ENCODE measurements around a stretch of chr16.

- RRBS, 2 experiments, result 61 to 74% methylated on average over 10 to 11 of the region's 37 CpGs
Measured at GRCh38 chr16:87830835-87831654, 38.3 kb downstream of the SLC7A5 start.

DNA sequence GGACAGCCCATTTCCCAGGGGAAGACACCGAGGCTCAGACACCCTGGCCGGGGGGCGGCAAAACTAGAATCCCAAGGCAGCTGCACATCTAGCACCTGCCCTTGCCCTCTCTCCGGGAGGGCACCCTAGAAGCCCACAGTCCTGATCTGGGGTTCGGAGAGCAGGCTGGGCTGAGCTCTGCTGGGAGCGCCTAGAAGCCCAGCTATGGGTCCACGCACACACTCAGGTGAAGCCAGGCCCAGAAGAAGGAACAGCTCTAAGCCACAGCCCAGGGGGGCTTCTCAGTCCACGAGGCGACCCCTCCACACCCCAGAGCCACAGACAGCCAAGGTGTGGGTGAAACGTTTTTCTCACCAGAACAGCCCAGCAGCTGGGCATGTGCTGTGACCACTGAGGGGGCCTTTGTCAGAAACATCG is 22.4 kb downstream of the SLC7A5 start:
- RRBS, 2 experiments, result 95% methylated on average over 4 of the region's 11 CpGs

DNA sequence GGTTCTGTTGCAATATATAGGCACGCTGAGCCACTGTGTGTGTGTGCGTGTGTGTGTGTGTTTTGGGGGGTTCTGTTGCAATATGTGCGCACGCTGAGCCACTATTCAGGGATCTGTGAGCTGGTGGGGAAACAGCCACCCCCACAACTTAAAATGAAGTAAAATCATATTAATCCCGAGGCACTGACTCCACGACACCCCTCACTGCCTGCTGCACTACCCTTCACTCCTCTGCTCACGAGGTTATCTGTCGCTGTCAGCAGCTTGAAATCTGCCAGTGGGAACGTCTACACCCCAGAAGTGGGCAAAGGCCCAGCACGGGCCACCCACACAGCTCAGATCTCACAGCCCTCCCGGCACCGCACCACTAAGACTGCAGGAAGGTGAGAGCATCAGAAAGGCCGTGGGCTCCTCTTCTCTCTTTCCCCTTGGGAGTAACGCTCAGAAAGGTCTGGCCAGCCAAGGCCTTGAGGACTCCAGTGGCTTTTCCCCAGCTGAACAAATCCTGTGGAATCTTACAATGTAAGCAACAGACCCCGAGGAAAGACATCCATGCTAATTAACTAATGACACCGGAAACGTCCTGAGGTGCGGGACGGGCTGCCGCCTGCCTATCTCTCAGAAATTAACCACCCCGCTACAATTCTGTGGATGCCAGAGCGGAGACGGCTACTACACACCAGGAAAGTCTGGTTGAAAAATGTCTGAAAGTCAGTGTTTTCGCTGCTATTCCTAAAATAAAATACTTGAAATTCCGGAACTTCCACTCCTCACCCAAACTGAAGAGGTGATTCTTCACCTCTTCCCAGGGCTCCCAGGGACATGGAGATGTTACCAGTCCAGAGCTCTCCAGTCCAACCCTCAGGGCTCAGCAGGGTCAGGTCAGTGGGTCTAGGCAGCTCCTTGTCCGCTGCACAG is 16.4 kb downstream of the SLC7A5 start:
- RRBS, 2 experiments, result no CpG with 5 or more reads among the region's 26 CpGs

- RRBS, 2 experiments, result no CpG with 5 or more reads among the region's 4 CpGs
Measured at GRCh38 chr16:87872529-87872876, 3.2 kb upstream of the SLC7A5 start.

DNA sequence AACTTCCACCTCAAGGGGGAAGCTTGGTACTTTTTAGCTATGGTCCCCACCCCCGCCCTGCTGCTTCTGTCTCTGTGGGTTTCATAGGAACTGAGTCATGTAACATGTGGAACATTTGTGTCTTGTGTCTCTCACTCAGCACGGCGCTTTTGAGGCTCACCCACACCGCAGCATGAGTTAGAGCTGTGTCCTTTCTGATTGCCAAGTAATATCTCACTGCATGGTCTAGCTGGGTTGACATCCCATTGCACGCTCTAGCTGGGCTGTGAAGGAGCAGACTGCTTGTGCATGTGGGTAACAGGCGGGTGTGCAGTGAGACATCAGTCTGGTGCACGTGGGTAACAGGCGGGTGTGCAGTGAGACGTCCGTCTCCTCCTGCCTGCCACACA is 26.3 kb upstream of the SLC7A5 start:
- RRBS, 2 experiments, result no CpG with 5 or more reads among the region's 10 CpGs

DNA sequence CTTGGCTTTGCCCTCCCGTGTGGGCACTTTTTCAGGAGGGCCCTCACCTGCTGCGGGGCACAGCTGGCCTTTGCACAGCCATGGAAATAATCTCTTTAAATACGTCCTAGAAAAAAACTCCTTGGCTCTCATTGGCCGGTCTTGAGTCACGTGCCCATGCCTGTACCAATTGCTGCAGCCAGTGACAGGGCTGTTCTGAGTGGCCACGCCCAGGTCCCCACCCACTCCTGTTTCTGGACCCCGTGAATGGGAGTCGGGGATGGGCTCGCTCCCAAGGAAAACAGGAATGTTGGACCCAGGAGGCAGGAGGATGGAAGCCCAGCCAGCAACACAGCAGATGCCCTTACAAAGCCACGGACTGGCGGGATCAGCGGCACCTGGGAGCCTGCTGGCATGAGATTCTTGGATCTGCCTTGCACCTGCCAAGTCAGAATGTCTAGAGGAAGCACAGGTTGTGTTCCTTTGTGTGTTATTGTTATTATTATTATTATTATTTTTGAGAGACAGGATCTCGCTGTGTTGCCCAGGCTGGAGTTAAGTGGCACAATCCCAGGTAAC is 14.9 kb downstream of the CA5A start:
- RRBS, 2 experiments, result no CpG with 5 or more reads among the region's 13 CpGs

DNA sequence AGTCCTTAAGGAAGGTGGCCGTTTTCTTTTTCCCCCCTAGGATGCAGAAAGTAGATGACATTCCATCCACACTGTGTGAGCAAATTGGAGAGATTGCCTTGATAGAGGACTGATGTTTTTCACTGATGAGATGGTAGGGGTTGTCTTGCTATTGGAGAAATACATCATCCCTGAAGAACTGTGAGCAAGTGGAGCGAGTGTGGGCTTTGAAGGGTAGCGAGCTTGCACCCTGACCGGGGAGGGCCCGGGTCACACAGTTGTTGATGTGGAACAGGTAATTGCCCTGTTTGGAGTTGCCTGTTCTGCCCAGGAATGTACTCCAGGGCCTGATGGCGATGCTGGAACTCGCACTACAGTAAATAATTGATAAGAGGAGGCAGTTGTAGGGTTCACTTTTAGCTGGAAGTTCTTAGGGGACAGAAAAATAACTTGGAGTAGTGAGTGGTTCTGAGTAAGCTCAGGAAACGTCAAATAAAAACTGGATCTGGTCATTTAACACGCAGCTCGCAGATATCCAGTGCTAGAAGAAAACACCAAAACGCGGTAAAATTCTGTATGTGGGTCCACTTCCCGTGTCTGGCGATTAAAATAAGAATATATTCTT is 1.0 kb downstream of the BANP start:
- RRBS, 2 experiments, result no CpG with 5 or more reads among the region's 14 CpGs

GRCh38 chr16:87953892-87955166 is 3.1 kb downstream of the BANP start:
- RRBS, 2 experiments, result no CpG with 5 or more reads among the region's 34 CpGs

DNA sequence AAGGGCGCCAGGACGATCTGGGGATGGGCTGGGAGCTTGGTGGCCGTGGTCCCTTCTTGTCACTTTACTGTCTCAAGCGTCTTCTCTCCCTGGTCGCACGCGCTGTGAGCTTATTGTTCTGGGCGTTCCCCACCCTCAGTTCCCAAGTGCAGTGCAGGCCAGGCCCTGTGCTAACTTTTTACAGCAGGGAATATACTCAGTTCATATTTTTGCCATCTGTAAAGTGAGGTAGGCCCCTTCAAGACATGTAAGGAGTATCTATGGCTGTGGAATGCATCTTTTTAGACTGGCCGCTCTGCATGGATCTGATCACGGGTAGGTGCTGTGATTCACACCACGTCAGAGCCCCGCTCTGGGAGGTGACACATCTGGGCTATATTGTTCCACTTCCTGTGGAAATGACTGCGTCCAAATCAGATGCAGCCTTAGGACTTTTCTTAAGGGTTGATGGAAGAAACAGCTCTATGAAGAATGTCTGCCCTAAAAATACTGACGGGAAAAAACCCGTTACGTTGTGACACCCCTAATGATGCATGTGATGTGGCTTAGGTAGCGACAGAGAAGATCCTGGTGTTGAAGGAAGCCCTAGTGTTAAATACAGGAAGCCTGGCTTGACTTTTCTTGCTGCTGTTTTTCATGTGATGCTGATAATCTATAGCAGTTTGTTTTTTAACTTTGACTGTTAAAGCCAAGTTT is 12.1 kb downstream of the BANP start:
- RRBS, 2 experiments, result no CpG with 5 or more reads among the region's 17 CpGs

DNA sequence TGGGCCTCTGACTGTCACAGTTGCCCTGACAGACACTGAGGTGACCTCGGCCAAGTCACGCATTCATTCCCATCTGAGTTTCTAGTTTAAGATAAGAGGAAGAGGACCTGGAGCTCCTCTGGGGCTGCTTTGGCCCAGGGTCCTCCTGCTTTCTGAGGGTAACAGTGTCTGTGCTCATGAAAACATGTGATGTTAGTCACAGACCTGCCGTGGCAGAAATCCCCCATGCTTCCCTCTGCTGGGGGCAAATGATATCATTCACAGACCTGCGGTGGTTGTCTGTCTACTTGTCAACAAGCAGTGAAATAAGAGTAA is 35.2 kb downstream of the BANP start:
- RRBS, 2 experiments, result no CpG with 5 or more reads among the region's 4 CpGs

DNA sequence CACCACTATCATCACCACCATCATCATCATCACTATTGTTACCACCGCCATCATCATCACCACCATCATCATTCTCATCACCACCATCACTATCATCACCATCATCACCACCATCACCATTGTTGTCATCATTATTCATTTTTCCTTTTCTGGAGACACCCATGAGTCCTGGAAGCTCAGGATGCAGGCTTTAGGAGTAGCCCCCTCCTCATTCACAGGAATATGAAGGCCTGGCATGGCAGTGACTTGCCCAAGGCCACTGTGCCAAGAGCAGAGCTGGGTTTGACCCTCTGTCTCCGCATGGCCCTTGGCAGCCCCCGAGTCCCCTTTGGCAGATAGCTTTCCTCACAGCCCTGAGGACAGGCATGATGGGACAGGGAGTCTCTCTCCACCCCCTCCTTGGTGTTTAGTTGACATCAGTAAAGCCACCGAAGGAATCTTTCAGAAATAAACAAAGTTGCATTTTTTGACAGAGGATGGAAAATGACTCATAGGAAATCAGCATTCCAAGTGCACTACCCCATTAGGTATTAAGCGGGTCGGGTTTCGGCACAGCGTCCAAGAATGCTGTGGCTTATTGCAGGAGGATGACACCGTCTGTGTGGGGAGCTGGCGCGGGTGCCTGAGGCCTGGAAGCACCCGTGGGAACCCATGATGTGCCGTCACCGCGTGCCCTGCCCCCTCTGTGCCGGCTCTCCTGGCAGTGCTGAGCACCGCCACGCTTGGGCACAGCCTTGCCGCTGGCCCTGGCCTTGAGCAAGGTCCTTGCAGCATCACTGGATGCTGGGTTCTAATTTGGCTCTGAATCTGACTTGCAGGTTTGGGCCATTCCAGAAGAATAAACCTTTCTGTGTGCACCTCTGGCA is 50.8 kb upstream of the ZNF469 start:
- RRBS, 2 experiments, result no CpG with 5 or more reads among the region's 19 CpGs

DNA sequence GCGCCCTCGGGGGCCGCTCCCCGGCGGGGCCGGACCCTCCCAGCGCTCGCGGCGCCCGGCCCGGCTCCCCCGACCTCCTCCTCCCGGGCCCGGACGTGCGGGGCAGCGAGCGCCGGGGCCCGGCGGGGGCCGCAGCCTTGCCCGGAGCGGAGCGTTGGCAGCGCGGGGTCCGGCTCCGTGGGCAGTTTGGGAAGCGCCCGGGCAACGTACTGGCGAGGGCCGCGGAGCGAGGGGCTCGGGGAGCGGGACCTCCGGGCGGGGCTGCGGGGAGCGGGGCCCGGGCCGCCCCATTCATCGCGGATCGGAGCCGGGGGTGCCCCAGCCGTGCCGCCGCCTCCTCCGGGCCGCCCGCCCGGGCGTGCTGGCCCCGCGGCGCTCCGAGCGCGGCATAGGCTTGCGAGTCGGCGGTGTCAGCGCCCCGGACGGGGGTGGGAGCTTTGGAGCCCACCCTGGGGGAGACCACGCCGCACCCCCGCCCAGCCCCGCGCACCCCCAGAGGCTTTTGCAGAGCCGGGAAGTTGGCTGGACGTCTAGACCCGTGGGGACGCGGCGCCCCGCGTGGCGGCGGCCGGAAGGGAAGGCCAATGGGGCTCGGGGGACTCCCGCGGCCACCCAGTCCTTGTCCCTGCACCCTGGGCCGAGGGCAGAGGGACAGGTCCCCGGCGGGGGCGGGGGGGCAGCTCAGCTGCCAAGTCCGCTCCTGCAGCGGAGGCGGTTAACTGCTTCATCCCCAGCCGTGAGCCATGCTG is 783 bp downstream of the ZNF469 start:
- RRBS, 2 experiments, result 11 to 15% methylated on average over 44 of the region's 96 CpGs

DNA sequence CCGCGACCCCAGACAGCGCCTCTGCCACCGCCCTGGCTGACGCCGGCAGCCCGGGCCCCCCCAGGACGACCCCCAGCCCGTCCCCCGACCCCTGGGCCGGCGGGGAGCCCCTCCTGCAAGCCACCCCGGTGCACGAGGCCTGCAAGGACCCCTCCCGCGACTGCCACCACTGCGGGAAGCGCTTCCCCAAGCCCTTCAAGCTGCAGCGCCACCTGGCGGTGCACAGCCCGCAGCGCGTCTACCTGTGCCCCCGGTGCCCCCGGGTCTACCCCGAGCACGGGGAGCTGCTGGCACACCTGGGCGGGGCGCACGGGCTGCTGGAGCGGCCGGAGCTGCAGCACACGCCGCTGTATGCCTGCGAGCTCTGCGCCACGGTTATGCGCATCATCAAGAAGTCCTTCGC is 15.8 kb upstream of the ZFPM1 start:
- RRBS, 2 experiments, result 10 to 12% methylated on average over 17 to 21 of the region's 39 CpGs

DNA sequence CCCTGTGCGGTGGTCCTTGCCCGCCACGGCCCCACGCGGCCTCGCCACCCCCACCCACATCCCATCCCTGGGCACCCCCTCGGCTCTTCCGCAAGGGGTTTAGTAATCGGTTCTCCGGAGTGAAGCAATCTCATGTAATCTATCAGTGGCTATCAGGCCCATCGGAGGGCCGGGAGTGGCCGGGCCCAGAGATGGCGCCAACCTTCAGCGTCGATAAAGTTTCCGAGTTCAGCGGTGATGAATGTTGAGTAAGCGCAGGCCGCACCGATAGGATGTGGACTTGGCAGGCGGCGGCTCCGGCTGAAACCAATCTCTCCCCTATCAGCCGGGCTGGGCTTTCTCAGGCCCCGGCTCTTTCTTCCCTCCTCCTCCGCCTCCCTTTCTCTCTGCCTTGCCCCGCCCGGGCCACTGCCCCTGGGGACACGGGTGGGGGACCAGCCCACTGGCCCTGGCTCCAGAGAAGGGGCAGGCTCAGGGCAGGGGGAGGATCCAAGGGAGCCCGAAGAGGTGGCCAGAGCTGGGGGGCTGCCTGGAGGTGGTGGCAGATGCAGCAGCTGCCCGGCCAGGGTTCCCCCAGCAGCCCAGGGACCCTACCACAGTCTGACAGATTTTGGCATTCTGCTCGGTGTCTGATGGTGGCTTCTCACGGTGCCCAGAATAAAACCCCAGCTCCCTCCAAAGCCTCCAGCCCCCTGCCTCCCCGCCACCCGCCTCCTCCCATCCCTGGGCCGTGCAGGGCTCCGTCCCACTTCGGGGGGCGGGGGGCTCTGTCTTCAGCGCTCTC is 20.9 kb downstream of the ZFPM1 start:
- RRBS, 2 experiments, result 91 to 94% methylated on average over 4 to 8 of the region's 41 CpGs

- RRBS, 2 experiments, result no CpG with 5 or more reads among the region's 17 CpGs
Measured at GRCh38 chr16:88495589-88496391, 42.7 kb downstream of the ZFPM1 start.

- RRBS, 2 experiments, result 74 to 87% methylated on average over 4 of the region's 17 CpGs
Measured at GRCh38 chr16:88579008-88579631, 8.9 kb downstream of the ZC3H18 start.

DNA sequence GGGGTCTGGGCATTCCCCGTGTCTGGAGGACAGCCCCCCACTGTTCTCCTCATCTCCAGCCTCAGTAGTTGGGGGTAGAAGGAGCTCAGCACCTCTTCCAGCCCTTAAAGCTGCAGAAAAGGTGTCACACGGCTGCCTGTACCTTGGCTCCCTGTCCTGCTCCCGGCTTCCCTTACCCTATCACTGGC is 1.7 kb downstream of the IL17C start:
- RRBS, 2 experiments, result no CpG with 5 or more reads among the region's 3 CpGs

DNA sequence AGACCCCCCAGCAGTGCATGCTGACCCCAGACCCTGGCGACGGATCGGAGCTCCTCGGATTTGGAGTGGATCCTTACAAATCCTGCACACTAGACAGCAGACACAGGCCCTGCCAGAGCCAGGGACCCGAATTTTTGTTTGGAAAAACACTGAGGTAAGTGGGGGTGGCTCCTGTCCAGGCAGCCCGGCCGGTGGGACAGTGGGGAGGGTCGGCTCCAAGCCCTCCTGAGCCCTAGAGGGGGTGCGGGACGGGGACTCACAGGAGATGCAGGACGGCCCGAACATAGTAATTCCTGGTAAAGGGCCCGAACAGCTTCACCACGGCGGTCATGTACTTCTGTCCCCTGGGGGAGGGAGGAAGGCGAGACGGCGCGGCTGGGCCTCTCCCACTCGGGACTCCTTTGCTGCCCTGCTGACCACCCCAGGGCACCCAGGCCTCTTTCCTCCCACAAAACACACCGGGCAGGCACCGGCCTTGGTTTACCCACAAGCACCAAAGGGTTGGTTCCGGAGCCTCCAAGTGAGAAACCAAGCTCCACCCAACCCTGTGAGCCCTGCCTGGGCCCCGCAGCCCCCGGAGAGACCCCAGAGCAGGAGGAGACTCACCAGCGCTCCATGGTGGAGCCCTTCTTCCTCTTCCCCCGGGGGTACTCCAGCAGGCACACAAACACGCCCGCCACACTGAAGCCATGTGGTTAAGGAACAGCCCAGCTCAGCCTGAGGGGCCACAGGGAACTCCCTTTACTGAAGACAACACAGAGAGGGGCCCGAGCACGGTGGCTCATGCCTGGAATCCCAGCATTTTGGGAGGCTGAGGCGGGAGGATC is 4.1 kb downstream of the CYBA start:
- RRBS, 2 experiments, result 40 to 42% methylated on average over 5 of the region's 32 CpGs

- RRBS, 2 experiments, result 93 to 96% methylated on average over 4 of the region's 18 CpGs
Measured at GRCh38 chr16:88650557-88650770, 389 bp downstream of the CYBA start.

DNA sequence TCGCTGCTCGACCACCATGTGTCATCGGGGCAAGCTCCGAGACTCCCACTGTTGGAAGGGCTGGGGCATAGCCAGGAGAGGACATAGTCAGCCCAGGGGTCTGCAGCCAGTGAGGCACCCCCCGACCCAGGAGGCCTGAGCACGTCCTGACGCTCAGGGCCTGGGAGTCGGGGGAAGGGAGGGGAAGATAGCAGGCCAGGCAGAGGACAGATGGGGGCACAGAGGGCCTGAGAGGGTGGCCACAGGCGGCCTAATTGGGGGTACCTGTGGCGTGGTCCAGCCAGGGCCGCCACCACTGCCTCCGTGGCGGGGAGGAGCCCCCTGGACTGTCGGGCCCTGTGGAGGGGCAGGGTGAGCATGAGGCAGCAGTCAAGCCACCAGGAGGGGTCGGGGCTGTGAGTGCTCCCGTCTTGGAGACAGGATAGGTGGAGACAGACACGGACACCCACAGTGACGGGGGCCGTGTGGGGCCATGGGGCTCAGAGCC is 18.5 kb downstream of the CTU2 start:
- RRBS, 2 experiments, result no CpG with 5 or more reads among the region's 19 CpGs